Endodermal cell (in vitro differentiated cells): Measurements from ENCODE around the genes TRIL and WIPF3.

DNA sequence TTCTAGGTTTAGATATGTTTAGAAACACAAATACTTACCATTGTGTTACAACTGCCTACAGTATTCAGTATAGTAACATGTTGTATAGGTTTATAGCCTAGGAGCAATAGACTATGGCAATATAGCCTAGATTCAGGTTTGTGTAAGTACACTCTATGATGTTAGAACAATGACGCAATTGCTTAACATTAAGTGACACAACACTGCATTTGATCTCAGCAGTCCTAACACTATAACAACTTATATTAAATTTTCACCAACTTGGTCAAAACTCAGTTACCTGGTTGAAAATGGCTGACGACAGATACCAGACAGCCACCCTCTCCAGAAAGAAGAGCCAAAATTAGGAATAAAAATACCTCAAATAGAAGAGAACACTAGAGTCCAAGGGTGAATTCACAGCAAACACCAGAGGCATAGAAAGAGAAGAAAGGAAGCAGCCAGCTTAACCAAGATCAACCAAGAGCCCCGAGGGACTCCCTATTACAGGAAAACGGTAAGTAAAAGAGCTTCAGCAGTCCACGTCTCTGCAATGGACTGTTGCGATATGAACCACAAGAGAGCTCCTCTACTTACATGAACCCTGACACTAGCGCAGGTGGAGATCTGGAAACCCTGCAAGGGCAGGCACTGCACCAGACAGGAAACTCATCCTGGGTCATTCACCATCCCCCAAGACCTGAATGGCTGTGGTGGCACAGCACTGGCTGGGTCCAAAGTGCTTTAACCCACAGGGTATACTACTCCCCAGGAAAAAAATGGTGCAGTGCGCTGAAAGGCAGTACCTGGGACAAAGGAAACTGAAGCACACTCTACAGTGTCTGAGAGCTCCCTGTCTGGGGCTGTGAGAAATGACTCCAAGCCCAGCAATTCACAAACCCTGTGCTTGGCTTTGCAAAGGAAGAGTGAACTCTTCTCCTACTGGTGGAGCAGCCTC lies 45.2 kb downstream of the HIBADH start:
- PRO-cap = no peak

DNA sequence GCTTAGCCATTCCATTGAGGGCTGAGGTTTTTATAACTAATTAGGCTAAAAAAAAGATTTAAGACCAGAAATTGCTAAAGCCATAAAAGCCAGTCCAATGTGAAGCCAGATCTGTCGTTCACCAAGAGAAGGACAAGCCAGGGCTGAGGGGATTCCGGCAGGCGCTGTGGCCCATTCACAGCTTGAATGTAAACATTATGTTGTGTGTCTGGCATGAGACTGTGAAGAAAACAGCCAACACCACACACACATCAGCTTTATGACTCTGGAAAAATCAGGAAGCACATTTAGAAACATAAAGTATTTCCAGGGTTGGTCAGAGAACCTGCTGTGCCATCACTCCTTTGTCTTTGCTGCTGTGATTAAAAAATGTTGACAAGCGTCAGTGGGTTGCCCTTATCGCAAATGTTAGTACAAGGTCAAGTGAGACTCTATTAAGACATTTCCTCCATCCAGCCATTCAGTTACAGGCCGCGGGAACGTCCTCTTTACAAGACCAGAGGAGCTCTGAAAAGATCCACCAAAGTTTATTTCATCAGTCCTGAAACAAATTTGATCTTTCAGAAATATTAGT lies 95.4 kb downstream of the TAX1BP1 start:
- PRO-cap = no peak

- PRO-cap = no peak
Observed at GRCh38 chr7:27883703-27884426, 143.9 kb downstream of the TAX1BP1 start.

GRCh38 chr7:27940076-27940827 lies 200.3 kb downstream of the TAX1BP1 start:
- PRO-cap = no peak

DNA sequence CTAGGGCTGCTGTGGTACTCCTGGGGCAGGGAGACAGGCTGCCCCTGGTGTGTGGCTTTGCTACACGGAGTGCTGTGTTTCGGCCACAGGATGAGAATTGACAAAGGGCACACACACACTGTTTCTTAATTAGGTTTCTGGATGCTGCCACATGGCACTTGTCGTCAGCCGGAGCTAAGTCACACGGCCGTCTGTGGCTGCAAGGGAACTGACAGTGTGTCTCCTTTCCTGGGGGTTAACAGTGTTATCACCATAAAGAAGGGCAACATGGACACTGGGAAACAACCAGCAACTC lies 55.7 kb upstream of the CREB5 start:
- PRO-cap = no peak

DNA sequence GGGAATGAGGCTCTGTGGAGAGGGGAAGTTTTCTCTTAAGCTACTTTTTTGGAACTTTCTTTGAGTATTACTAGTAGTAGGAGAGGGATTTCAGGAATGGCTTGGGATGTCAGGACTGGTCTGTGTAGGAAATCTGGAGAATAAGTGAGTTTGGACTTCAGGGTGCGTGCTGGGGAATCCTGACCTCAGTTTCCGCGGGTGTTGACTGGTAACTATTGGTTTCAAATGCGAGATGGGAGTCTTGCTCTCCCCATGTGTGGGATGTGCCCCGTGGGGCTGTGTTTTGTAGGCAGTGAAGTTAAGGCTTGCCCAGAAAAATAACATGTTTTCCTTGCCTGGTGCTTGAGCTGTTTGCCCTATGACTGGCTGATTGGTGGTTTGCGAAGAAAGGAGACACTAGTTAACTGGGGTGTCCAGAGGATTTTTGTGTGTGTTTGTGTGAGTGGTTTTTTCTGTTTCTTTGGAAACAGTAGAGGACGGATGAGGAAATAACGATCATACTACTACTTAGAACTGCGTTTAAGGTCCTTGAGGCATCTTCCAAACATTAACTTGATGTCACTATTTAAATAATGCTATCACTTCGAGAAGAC lies 61.9 kb downstream of the CREB5 start:
- PRO-cap = no peak

DNA sequence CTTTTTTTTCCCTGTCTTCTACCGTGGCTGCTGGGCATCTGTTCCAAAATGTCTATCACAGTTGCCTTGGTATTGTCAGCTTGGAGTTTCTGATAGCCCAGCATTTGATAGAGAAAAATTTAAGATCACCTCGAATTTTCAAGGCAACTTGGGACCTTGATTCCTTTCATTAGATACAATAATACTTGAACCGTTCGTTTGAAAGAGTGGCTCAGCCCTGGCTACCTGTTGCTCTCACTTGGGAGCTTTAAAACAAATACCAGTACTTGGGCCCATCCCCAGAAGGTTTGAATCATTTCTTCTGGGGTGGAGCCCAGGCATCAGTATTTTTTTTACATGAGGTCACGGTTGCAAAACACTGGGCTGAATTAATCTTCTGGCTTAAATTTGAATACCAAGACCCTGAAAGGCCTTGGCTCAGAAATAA lies 214.8 kb downstream of the CREB5 start:
- PRO-cap = no peak

GRCh38 chr7:28695600-28695969 lies 262.5 kb downstream of the TRIL start:
- PRO-cap = no peak

DNA sequence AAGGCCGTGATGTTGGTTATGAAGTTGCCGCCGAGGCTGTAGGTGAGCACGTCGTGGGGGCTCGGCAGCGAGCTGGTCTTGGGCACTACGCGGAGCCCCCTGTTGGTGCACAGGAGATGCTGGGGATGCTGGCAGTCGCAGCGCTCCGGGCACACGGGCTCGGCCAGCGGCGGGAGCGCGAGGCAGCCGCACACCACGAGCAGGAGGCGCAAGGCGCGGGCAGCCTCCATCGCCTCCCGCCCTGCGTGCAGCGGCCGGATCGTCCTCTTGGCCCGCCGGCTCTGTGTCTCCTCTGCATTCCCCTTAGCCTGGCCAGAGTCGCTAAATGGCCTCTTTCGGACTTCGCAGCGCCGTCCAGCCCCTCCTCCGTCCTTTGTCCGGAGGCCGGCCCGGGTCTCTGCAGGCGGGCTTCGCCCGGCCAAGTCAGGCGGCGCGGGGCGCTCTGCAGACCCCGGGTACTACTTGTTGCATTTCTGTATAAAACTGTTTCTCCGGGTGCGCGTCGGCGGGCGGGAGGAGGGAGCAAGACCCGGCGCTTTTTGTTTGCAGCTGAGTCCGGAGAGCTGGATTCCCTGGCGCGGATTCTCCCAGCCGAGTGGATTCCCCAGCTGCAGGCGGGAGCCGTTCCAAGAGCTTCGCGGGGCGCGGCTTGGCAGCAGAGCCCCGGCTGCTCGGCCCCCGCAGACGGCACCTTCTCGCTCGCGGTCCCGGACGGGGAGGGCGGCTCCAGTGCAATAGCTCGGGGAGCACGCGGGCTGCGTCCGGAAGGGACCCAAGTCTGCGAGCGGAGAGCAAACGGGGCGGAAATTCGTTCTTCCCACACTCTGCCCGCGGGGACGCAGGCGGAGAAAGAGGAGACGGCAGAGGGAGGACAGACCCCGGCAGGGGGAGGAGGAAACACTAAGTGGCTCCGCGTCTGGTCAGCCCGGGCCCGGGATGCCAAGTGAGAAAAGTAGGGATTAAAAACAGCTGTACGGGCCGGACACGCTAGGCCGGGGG lies at the start of gene TRIL:
Gene TRIL, minus strand, starts transcription at position 514 of the 999 bp plus-strand sequence.
- PRO-cap = no peak

DNA sequence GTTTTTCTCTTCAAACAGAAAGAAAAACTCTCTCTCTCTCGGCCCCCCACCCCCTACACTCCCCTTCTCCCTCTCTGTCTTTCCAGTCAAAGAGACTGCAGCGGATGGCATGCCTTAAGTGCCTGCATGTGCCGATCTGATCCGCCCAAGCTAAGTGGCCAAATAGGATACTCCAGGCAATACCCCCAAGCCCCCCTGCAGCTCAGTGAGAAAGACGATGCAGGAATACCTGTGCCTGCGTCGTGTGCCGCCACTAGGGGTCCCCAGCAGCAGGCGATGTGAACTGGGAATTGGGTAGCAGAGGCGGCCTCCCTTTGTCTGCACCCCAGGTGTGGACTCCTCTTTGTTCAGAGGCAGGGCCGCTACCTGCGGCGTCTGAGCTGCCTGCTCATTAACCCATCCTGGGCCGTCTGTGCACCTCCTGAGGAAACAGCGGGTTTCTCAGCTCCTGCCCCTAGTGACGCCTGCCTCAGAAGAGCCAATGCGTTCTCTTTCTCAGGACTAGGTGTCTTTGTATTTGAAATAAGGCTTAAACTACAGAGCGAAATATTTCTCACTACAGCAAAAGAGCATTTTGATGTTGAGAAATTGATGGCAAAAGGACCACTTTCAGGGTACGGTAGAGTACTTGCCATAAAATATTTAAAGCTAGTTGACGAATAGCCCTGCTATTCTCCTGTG lies 4.8 kb upstream of the CHN2 start:
- PRO-cap = unidirectional peak, minus-strand start at position 414 of the sequence

DNA sequence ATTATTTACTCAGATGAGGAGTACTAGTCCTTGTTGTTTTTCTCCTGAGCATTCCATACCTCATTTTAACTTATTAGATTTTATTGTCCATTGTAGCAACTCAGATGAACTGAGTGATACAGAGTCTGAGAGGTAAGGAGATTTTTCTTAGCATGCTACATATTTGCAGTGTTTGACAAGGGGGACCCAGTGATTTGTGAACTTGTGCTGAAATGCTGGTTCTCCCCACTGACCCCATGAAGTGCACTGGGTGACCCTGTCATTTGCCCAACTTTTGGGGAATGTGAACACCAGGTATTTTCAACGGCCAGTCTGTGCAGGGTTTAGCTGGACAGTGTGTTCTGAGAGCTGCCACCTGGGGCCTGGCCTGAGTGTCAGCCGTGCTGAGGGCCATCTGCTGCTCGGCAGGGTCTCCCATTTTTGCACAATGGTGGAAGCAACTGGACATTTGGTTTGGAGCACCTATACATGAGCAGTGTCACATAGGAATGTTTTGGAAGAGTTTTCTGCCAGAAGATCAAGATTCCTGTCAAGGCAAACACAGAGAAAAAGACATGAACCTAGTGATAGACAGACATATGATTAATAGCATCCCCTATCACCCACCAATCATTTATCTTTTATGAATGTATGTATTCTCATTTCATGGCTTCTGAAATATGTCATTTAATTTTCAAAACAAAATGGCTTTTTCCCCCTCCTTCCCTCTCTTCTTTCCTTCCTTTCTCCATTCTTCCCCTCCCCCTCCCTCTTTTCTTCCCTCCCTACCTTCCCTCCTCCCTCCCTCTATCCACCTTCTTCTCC lies 5.2 kb downstream of the CHN2 start:
- PRO-cap = no peak

DNA sequence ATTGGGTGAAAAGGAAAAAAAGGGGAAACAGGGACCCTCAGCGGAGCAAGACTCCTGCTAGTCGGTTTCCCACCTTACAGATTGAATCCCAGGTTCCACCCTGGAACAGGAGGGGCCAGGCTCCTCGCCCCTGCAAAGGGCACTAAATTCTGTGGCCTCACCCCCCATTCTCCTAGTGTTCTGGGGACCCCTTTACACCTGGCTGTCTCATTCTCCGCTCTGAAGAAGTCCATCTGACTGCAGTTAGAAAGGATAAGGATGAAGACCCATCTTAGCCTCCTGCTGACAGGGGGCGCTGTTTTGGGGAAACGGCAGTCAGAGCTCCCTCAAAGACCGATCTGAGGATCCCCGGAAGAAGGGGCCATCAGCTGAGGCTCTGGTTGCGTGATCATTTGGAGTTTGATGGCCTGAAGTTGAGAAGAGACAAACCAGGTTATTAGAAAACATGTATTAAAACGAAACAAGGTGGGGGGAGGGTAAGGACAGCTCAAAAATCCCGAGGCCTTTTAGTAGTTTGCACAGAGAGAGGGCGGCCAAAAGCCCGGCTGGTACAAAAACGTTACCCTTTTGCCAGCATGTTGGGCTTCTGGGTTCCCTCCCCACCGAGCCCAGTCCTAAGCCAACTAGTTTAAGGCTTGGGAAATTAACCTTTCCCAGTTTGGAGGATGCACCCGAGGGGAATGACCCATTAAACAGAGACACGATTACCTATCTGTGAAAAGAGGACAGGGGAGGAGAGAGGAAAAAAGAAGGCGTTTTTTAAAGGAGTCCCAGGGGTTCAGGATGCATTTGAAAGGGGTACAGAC lies 102.7 kb downstream of the CHN2 start:
- PRO-cap = no peak

DNA sequence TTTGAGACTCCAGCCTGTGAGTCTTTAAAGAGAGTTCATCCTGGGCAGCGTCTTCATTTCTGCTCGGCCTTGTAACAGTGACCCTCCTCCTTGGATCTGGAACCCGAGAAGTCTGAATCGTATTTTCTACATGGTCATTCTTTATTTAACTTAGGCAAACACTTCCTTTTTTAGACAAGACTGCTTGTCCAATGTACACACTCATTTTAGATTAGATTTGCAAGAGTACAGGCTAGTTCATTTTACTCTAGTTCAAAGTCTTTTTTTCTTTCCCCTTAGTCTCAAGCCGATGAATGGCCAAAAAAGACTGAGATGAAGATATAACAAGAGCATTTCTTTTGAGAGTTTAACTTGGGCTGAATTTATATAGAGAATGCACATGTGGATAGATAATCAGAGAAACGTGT lies 133.5 kb downstream of the CHN2 start:
- PRO-cap = no peak

DNA sequence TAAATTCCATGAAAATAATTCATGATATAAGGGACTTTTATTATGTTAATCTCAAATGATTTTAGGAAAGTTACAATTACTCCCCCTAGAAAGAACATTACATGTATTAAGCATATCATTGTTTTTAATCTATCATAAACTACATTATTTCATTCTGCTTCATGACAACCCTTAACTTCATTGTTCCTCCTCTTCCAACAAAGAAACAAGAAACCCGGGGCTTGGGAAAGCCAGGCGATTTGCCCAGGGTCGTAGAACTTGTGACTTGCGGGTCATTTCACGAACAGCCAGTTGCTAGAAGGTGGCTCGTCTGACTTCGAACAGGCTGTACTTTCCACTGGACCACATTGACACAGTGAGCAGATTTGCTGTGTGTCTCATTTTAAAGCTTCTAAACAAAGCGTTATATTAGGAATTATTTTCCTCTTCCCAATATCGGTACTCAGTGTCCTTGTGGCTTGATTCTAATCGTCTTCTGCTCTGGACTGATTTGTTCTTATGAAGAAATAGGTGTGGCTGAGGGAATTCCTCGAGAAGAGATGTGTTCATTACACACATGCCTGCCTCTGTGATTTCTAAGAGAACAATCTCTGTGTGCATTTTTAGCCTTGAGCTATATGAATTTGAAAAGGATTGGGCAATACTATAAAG lies 150.1 kb upstream of the PRR15 start:
- PRO-cap = no peak

GRCh38 chr7:29567175-29567698 lies 3.6 kb downstream of the PRR15 start:
- PRO-cap = no peak

DNA sequence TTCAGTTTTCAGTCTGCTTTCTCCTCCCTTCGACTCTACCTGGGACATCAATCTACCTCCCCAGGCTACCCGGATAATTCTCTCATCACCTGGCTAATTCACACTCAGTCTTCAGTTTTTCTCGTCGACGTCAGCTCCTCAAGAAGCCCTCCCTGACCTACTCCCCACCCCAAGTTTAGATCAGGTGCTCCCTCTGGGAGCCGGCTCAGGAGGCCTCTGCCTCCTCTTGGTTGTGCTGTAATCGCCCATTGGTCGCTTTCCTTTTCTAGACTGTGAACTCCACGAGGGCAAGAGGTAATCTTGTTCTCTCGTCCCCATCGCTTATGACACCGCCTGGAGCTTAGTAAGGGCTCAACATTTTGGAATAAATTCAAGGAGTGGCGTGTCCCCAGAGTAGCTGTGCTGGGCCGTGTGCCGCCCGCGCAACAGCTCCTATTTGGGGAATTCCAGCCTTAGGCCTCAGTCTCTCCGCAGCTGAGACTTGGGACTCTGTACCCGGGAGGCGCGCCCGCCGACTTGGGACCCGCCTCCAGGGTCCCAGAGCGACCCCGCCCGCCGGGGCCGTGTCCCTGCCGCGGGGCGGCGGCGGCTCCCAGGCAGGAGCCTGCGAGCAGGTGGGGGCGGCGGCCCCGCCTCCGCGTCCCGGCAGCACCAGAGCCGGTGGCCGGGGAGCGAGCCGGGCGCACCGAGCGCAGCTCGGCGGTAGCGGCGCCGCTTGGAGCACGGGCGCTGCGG lies at the start of gene WIPF3:
Gene WIPF3, plus strand, starts transcription at position 651 of the 735 bp plus-strand sequence.
- PRO-cap = unidirectional peak, plus-strand start at position 654 of the sequence

GRCh38 chr7:29852976-29853877 lies 46.9 kb downstream of the WIPF3 start:
- PRO-cap = no peak

GRCh38 chr7:29968749-29969611 lies 20.6 kb downstream of the SCRN1 start:
- PRO-cap = no peak

- PRO-cap = no peak
Observed at GRCh38 chr7:30079186-30080204, 51.3 kb downstream of the PLEKHA8 start.

DNA sequence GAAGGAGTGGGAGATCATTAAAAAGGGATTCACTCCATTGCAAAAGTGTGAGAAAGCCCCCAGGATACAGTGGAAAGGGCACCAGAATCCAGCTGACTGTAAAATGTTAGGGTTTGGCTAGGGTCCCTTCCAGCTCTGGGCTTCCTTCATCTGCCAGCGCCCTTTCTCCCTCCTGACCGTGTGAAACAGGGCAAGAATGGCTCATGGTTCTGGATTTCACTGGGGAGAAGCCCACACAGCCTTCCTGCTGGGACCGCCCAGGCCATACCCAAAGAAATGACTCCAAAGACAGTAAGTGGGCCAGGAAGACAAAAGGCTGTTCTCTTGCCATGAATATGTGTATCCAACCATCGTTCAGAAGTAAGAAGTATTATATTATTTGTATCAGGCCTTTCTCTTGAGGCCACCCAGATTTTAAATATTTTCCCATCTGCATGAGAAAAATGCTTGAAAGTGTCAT lies 2.3 kb downstream of the MTURN start:
- PRO-cap = no peak